Placental pericyte (primary cell): ENCODE data around the genes EREG, AREG, CXCL10 and SCARB2.

- CAGE, long polyA plus RNA: no peak
Observed at GRCh38 chr4:74036912-74037807, 1.3 kb downstream of the CXCL3 start.

DNA sequence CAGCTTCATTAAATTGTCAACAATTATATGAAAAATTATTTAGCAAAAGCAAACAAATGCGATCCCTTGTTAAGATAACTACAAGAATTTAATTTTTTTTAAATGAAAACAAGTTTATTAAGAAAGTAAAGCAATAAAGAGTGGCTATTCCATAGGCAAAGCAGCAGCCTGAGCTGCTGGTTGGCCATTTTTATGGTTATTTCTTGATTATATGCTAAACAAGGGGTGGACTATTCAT, 3.0 kb downstream of the CXCL2 start:
- CAGE, long polyA plus RNA: no peak

- CAGE, long polyA plus RNA: no peak
Observed at GRCh38 chr4:74114016-74114883, 15.3 kb upstream of the CXCL2 start.

- CAGE, long polyA plus RNA: no peak
Observed at GRCh38 chr4:74134260-74134627, 23.7 kb upstream of the MTHFD2L start.

GRCh38 chr4:74364577-74365639, at the start of gene EREG:
Gene EREG (plus strand): TSS chr4:74365145.
- CAGE, long polyA plus RNA: no peak

- CAGE, long polyA plus RNA: no peak
Observed at GRCh38 chr4:74374562-74375101, 9.7 kb downstream of the EREG start.

DNA sequence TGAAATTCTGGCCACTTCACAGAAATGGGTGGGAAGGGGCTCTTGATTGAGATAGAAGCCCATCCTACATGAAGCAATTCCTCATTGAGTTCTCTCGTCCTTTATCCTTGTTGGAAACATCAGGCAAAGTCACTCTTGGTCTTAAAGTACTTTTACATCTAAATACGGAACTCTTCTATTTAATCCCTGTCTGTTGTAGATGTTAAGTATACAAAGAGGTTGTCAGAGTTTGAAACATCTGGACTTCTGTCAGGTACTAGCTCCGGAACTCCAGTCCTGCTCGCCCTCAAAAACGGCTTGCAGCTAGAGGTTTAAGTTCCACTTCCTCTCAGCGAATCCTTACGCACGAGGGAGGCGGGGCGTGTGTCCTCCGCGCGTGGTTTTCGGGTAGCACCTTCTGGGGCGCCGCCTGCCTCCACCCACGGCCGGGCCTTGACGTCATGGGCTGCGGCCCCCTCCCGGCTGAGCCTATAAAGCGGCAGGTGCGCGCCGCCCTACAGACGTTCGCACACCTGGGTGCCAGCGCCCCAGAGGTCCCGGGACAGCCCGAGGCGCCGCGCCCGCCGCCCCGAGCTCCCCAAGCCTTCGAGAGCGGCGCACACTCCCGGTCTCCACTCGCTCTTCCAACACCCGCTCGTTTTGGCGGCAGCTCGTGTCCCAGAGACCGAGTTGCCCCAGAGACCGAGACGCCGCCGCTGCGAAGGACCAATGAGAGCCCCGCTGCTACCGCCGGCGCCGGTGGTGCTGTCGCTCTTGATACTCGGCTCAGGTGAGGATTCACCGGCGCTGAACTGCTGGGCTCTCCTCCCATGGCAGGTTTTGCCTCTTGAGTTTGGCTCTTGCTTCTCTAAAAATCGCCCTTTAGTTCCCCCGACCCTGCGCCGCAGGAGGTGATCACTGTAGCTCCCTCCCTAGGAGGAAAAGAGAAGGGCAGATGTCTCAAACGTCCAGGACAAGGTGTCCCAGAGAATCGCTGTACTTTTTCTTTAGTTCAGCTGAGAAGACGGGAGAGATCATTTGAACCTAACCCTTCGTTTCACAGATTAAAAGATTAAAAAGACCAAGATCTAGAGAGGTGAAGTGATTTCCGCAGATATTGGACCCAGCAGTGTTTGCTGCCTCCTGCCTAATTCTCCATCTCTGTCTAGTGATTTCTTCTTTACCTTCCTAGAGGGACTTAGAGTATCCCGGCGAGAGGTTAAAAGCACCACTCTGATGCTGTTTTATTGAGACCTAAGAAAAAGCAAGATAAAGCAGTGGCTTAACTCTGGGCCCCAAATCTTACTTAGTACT, at the start of gene AREG:
TSS of gene AREG (plus strand) at position 499 of the 1,293 bp plus-strand sequence.
- CAGE, long polyA plus RNA: no peak

- CAGE, long polyA plus RNA: no peak
Observed at GRCh38 chr4:74472492-74472918, 27.6 kb downstream of the AREG start.

- CAGE, long polyA plus RNA: no peak
Observed at GRCh38 chr4:74659527-74660241, 134.6 kb downstream of the BTC start.

DNA sequence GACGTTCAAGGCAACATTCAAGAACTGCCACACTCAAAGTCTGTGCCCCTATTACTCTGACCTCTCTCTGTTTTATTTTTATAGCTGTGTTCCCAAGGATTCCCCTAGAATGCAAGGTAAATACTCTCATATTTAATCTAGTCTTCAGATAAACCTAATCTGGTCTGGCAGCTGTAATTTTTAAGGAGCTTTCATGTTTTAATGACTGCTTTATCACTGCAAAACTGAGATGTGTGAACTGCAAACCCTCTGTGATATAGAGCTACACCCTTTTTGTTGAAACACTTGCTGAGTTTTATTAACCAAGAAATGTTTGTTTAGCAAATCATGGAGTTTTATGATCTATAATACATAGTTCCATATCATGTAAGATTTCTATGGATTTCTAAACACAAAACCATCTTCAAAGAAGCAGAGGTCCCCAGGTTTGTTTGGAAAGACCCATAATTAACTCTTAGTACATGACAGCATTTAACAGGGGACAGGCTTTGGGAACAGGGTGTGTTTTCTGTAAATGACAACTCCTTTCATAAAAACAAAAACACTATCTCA, 126.4 kb downstream of the BTC start:
- CAGE, long polyA plus RNA: no peak

- CAGE, long polyA plus RNA: no peak
Observed at GRCh38 chr4:75639022-75639661, 8.8 kb upstream of the CDKL2 start.

DNA sequence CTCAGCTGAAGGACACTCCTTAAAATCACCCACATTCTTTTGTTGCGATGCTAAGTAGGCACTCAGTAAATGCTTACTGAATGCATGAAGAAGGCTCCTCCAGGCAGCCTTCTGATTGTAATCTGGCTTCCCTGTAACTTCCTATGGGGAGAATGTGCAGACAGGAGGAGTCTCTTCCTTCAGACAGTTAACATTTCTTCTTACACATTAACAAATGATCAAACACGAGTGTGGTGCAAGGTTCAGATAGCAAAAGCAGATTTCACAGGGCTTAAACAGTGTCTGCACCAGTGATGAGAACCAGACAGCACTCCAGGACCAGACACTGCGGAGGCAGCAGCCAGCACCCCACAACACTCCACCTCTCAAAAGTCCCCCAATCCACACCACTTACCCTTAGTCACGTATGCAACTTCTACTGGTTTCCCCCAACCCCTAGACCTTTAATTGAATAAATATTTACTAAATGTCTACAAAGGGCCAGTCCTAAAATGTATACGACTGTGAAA, 21.3 kb upstream of the USO1 start:
- CAGE, long polyA plus RNA: no peak

GRCh38 chr4:75723366-75723905, 941 bp upstream of the USO1 start:
- CAGE, long polyA plus RNA: no peak

GRCh38 chr4:76023383-76023769, at the start of gene CXCL10:
Gene CXCL10 (minus strand): TSS chr4:76023497.
- CAGE, long polyA plus RNA: no peak

- CAGE, long polyA plus RNA: no peak
Observed at GRCh38 chr4:76197921-76198363, 15.7 kb downstream of the SCARB2 start.

GRCh38 chr4:76212466-76212667, 1.3 kb downstream of the SCARB2 start:
- CAGE, long polyA plus RNA: no peak

- CAGE, long polyA plus RNA: no peak
Observed at GRCh38 chr4:76213407-76214387, at the start of gene SCARB2. Gene SCARB2 (minus strand): TSS chr4:76213824.

DNA sequence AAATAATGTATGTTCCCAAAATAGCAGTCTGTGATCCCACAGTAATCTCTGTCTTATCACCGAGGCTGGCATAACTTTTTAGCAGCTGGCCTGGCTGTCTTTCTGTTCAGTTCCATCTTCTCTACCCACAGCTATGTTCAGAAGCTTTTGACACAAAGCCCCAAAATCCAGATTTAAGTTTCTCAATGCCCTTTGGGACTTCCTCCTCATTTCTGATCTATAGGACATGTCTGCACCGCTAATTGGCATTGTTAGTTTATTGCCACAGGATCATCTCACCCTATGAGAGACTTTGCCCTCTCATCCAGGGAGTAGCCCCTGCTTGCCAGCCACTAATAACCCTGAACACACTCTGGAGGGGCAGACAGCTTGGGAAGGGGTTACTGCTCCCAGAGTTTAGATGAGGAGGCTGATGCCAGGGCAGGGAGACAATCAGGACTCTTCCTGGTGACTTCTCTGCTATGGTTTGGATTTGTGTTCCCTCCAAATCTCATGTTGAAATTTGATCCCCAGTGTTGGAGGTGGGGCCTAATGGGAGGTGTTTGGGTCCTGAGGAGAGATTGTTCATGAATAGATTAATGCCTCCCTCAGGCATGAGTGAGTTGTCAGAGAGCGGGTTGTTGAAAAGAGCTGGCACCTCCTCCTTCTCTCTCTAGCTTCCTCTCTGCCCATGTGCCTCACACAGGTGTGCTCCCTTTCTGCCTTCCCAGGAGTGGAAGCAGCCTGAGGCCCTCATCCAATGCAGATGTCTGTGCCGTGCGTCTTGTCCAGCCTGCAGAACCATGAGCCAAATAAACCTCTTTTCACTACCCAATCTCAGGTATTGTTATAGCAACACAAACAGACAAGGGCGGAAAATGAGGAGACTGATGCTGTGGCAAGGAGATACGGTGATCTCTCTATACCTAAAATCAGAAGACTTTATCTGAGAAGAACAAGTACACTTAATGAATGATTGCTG, 3.5 kb upstream of the SCARB2 start:
- CAGE, long polyA plus RNA: no peak

GRCh38 chr4:76292600-76292981, 13.9 kb upstream of the STBD1 start:
- CAGE, long polyA plus RNA: no peak

GRCh38 chr4:76310592-76311108, 4.1 kb downstream of the STBD1 start:
- CAGE, long polyA plus RNA: no peak